HGPS cell (cell line): ENCODE data around the genes MYOCD and ELAC2.

DNA sequence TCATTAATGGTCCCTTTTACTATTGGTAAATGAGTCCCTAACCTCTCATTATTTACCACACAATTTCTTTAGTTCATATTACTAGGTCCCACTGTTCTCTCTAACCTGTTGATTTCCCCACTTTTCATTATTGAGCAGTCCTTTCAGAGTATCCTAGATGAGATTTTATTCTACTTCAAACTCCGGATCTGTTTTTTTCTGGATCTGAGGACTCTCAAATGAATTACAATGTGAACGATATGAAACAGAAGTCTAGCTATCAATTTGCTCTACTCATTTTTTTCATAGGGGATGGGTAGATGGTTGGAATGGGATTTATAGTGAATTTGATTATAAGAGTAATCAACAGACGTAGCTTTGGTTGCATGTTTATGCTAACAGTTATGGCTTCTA, 3.3 kb downstream of the MAP2K4 start:
- RRBS: no CpG with 5 or more reads among the region's 3 CpGs

DNA sequence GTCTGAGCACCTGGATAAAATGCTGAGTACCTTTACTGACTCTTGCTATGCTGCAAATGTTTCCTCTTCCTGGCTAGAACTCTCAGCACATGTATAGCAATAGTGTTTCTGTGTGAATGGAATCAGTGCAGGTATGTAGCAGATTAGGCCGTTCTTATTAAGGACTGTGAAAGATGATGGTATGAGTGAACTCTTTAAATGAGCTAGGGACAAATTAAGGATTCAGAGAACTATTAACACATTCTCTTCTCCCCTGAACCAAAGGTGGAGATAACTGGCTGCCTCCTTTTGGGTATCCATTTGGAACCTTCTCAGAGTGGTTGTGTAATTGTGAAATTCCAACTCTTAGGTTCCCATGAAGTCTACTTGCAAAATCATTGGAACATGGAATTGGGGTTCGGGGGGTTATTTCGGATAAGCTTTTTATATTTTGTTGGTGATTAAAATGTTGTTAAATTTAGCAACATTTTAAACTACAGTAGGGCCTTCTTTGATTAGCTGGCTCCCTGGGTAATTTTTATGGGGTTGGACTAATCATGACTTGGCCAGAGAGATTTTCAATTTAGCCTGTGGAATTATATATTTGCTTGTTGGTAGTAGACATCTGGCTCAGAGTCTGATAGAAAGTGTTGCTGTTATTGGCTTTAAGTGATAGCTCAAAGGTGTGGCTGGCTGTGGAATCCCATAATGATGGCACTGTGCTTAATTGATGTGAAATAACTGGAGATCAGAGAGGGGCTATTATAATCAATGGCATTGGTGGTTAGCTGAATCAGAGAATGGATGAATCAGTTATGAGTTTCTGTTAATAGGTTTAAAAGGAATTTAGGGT, 25.5 kb downstream of the MAP2K4 start:
- RRBS: no CpG with 5 or more reads among the region's 3 CpGs

DNA sequence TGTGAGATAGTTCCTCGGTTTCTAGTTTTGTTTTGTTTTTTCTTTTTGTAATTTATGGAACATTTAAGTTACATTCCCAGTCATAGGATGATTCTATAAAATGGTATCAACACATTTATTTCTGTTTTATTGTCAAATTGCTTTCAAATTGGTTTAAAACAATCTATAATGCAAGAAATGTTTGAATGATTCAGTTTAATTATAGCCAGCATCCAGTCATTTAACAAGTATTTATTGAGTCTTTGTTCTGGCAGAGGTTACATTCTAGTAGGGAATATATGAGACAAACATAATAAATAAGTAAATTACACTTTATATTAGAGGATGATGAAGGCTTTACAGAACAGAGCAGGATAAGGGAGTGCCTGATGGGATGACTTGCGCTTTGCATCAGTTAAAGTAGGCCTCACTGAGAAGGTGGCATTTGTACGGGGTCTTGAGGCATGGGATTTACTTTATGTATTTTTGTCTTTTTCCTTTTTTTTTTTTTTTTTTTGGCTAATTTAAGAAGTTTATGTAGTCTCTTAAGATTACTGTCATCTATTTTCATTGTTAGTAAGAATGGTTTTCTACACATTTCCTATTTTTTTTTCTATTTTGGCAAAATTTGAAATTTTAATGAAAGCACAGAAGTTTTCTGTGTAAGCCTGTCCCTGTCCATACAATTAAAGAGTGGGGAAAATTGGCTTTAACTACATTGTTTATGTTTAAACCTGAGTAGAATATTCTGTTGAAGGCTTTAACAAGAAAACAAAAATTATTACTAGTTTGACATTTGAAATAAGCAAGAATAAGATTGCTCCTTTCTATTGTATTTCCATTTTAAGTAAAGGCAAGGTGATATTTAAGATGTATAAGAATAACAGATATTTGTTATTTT, 86.5 kb downstream of the MAP2K4 start:
- RRBS: no CpG with 5 or more reads among the region's 3 CpGs

GRCh38 chr17:12365674-12366437, 299.8 kb upstream of the MYOCD start:
- RRBS: no CpG with 5 or more reads among the region's 6 CpGs

GRCh38 chr17:12665270-12666361, at the start of gene MYOCD:
TSS of gene MYOCD (plus strand) at chr17:12665890.
- RRBS: 2% methylated on average over 23 of the region's 78 CpGs

DNA sequence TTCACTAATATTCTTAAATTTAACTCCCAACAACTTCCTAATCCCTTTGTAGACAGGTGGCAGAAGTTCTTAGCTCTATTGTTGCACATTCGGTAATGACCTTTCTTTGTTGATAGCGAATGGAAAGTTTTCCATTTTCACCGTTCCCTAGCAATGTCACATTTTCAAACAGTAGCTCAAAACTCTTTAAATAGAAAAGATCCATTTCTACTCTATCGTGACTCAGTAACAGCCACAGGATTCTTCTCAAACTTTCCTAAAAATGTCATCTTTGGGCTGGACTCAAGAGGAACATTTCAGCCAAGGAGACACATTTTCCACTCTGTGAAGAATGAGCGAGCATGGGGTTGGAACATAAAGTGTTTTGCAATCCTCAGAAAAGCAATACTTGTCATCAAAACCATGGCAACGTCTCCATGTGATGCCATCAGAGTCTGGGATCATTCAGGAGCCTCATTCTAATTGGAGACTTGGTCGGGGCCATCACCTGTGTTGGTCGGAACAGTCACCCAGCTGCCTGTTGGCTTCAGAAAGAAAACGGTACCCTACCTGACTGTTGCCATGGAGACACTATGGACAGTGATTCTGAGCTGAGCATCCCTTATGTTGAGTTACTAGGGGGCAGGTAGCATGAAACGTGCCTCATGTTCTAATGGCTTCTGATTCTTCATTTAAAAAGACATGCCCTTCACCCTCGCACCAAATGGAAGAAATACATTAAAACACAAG, 25.4 kb downstream of the MYOCD start:
- RRBS: no CpG with 5 or more reads among the region's 11 CpGs

GRCh38 chr17:12815424-12816221, 26.3 kb downstream of the ARHGAP44 start:
- RRBS: no CpG with 5 or more reads among the region's 4 CpGs

DNA sequence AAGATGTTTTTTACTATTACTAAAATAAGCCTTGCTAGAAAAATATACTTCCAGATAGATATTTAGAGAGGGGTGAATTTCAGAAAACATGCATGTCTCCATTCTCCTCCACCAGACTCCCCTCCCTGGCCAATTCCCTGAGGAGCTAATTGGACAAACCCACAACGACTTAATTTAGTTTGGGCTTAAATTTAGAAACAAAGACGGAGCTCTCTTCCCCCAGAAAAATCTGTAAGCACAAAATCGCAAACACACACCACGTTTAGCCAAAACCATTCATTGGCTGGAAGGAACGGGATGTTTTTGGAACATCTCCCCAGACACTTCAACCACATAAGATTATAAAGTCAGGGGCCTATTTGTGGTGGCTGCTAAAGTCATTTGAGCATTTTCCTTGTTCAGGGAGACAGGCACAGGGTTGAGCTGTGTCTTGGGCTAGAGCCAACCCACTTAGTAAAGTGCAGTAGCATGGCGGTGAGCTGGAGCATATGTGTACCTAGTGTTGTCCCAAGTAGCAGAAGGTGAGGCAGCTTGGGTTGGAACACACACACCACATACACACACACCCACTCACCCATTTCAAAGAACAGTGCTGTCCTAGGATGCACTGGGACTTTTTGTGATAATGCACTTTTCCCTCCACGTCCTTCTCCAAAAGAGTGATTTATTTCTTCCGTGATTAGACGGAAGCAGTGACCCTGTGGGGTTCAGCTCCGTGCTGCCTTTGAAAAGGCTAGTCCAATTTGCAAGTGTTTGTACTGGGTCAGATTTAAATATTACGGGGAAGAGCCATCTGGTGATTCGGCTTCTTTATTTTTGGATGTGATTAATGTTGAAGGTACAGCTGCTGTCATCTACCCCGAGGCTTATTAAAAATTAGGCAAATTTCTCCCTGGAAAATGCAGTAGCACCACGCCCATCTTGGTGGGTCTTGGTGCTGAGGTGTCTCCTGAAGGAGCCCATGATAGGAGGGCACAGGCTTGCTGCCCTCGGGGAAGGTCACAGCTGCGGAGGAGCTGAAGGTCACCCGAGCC, 32.2 kb downstream of the ELAC2 start:
- RRBS: no CpG with 5 or more reads among the region's 17 CpGs

DNA sequence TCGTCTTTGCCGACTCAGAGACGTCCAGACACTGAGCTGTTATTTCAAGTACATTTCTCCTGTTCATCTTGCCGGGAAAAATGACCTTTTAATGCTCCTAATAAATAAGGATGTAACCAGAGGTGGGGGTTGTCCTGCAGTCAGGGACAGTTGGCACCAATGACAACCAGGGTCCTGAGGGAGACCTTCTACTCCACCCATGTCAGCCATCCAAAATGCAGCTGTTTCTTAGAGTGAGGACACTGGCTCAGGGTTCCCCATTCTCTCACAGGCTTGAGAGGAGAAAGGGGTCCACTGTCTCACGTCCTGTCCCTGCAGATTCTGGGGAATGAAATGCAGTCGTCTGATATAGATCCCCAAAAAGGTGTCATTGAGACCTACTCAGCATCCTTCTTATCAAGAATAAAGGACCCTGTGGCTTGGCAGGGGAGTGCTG, 28.5 kb downstream of the ELAC2 start:
- RRBS: no CpG with 5 or more reads among the region's 6 CpGs

DNA sequence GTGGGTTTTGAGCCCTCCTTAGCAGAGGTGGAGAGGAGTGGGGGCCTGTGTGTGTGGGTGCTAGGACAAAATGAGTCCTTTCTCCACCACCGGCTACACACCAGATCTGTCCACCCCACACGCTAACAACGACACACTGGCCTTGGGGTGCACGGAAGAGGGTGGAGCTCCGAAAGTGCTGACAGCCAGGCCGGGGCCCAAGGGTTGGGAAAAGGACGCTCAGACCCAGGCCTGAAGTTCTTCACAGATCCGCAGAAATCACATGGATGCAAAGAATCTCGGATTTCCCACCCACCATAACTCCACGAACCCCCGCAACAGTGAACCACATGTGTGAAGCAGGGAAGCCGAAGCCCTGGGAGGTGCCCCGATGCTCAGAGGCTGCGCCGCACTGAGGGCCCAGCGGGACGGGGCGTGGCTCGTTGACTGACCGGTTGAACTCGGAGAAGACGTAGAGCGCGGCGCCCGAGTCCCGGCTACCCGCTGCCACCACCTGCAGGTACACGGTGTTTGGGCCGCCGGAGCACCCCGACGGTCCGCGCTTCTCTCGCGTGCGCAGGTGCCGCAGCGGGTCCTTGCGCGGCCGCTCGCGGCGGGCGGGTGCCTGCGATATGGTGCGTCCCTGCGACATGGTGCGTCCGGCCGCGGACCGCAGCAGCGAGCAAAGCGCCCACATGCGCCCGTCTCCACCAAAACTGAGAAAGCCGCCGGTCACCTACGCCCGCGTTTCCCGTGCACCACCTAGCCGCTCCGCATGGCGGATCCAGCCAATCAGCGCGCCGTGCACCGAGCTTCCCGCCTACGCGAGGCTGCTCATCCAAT, at the start of gene ELAC2:
Gene ELAC2, minus strand, starts transcription at position 756 of the 822 bp plus-strand sequence.
- RRBS: 1% methylated on average over 35 of the region's 75 CpGs

- RRBS: no CpG with 5 or more reads among the region's 5 CpGs
Observed at GRCh38 chr17:13596528-13596845, 5.2 kb downstream of the HS3ST3A1 start.

GRCh38 chr17:13930779-13931584, 138.3 kb upstream of the COX10 start:
- RRBS: no CpG with 5 or more reads among the region's 4 CpGs

- RRBS: no CpG with 5 or more reads among the region's 9 CpGs
Observed at GRCh38 chr17:14373705-14374598, 73.1 kb downstream of the HS3ST3B1 start.

- RRBS: no CpG with 5 or more reads among the region's 4 CpGs
Observed at GRCh38 chr17:15092166-15092805, 172.8 kb downstream of the PMP22 start.

- RRBS: no CpG with 5 or more reads among the region's 11 CpGs
Observed at GRCh38 chr17:15346061-15346520, 4.7 kb upstream of the TEKT3 start.

GRCh38 chr17:15384121-15384720, 42.8 kb upstream of the TEKT3 start:
- RRBS: no CpG with 5 or more reads among the region's 9 CpGs

DNA sequence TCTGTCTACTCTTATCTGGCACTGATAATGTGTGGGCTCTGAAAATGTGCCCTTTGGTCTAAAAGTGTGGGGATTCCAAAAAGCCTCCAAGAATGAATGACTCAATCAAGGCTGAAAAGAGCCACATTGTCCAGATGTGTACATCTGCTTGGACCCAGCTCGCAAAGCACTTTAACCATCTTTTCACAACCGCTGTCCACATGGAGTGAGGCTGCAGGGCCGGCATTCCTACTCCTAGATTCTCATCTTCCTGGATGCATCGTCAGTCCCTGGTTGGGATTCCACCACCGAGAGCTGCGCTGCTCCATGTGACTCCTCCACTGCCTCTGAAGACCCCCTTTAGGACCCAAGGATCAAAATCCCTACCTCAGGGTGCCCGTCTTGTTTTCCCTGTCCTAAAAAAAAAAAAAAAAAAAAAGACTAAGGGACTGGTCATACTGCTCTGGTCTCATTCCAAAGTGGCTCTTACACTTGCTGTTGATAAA, 34.1 kb downstream of the CDRT4 start:
- RRBS: no CpG with 5 or more reads among the region's 7 CpGs

- RRBS: no CpG with 5 or more reads among the region's 6 CpGs
Observed at GRCh38 chr17:15464663-15465156, 2.7 kb downstream of the CDRT4 start.

- RRBS: no CpG with 5 or more reads among the region's 9 CpGs
Observed at GRCh38 chr17:15475313-15476242, 8.2 kb upstream of the CDRT4 start.

- RRBS: no CpG with 5 or more reads among the region's 6 CpGs
Observed at GRCh38 chr17:15980819-15981816, 18.4 kb downstream of the ZSWIM7 start.